Endothelial cell (in vitro differentiated cells): ENCODE results near the genes UBA3, ARL6IP5, LMOD3 and MDFIC2.

DNA sequence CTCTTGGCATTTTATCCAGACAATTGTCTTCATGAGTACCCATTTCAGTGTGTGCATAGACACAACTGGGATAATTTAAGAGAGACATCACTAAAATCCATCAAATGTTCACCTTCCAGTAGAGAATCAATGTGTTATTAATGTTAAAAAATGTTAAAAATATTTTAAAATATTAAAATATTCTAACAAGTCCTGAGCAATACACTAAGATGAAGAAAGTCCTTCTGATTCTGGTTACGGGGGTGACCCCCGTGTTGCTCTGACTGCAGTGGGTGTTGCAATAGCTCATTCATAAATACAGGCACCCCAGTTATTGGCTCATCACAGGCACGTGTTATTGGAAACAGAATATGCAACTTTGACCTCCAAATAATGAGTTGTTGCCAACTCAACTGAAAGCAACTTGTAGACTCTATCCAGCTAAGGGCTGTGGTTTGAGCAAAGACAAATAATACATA, 87.3 kb upstream of the LRIG1 start:
- PRO-cap = no peak

- PRO-cap = bidirectional peak, plus-strand start at chr3:66998330, minus-strand start at chr3:66998093
These were observed 519 bp upstream of the KBTBD8 start for GRCh38 chr3:66997368-66998208.

GRCh38 chr3:67296479-67296842, 298.4 kb downstream of the KBTBD8 start:
- PRO-cap = no peak

DNA sequence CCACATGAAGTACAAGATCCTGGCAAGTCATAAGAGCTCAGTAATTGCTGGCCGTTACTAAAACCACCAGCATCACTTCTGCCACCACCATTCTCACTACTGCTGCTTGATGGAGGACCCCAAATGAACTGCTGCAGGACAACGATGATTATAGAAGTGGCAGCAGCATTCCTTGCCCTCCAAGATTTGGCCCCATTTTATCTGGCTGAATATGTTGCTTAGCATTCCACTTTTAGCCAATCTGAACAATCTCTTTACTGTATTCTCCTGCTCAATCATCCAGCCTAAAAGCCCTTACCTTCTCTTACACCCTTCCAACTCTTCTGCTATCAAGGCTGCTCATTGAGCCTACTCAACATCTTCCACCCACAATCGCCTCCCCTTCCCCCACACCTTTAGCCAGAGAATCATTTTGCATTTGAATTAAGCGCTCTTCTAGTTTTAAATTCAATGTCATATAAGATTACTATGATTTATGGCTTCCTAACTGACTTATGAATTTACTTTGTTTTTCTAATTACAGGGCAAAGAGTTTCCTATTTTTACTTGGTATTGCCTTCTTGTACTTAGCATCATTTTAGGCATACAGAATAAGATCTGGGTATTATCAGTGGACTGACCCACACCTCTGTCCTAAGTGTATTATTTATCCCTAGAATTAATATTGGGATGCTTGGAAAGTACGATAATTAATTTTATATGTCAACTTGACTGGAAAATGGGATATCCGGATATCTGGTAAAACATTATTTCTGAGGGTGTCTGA, 229.6 kb downstream of the SUCLG2 start:
- PRO-cap = no peak

DNA sequence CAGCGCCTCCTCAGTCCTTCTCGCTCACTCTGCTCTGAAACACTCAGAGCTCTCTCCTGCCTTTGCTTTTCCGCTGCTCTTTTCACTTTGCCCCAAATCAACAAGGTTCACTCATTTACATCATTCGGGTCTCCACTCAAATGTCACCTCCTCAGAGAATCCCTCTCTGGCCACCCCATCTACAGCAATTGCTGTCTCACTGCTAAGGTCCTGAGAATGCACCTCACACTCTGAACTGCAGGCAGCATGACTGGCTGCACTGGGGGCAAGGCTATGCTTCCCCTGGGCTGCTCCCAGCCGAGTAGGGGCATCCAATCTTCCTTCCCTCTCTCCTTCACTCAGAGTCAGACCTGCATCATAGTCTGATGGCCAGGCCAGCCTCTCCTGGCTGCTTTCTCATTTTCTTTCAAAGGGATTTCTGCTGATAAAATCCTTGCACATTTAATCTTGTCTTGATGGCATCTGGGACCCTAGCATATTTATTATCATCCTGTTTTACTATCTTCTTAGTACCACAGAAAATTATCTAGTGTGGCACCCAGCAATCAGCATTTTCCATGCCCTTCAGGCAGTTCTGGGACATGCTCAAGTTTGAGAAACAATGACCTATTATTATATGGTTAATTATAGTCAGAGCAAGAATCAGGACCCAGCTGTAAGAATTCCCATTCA, 189.0 kb downstream of the SUCLG2 start:
- PRO-cap = no peak

DNA sequence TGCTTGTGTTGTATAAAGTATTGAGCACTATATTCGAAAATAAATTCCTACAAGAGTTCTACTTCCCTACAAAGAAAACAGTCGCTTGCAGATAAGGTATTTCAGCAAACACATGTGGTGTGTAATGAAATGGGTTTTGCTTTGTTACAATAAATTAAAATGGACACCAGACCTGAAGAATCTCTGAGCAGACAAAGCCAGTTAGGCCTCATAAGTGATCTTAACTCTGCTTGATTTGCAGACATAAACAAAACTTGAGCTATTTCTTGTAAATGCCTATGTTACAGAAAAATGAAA, 164.9 kb downstream of the SUCLG2 start:
- PRO-cap = no peak

DNA sequence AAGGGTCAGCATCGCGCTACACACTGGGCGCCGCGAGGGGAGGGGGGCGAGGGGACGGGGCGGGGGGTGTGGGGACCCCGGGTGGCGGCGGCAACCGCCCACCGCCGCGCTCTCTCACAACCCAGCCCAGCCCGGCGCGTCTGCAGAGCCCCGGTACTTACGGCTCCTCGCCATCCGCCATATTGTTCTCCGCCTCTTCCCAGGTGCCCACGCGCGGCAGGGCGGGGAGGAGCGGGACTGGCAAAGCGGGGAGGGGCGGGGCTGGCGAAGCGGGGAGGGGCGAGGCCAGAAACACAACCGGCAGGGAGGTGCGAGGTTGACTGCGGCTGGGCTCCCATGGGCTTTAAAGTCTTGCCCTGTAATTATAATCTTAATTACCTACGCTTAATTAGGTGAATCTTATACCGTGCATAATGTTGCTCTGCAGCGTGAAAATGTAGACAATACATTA, at the start of gene UBA3:
TSS of gene UBA3 (minus strand) at position 193 of the 451 bp plus-strand sequence.
- PRO-cap = bidirectional peak, plus-strand start at position 288 of the sequence, minus-strand start at position 191 of the sequence

DNA sequence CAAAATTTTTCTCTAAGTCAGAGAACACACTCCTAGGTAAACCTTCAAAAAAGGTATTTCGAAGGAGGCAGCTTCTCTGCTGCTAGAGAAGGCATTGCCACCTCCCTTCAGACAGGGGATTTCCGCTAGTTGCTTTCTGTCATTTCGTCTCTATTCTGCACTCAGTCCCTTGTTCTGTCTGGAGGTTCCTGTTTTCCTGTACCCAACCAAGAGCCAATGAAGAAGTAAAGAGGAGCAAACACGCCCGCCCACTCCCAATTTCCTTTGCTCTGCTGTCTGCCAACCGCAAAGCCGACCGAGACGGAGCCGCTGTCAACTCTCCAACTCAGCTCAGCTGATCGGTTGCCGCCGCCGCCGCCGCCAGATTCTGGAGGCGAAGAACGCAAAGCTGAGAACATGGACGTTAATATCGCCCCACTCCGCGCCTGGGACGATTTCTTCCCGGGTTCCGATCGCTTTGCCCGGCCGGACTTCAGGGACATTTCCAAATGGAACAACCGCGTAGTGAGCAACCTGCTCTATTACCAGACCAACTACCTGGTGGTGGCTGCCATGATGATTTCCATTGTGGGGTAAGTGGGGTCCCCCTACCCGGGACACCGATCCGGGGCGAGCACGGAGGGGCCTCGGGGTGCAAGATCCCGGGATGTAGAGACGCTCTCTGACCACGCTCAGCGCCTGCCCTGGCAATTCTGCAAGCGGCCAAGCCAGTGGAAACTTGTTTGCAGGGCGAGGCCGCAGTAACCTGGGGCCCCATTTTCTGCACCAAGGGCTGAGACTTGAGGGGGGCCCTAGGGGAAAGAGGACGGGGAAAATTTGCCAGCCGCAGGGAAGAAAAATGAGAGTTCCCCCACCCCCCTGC, at the start of gene ARL6IP5:
TSS of gene ARL6IP5 (plus strand) at position 286 of the 862 bp plus-strand sequence.
- PRO-cap = bidirectional peak, plus-strand start at position 288 of the sequence, minus-strand start at position 159 of the sequence

DNA sequence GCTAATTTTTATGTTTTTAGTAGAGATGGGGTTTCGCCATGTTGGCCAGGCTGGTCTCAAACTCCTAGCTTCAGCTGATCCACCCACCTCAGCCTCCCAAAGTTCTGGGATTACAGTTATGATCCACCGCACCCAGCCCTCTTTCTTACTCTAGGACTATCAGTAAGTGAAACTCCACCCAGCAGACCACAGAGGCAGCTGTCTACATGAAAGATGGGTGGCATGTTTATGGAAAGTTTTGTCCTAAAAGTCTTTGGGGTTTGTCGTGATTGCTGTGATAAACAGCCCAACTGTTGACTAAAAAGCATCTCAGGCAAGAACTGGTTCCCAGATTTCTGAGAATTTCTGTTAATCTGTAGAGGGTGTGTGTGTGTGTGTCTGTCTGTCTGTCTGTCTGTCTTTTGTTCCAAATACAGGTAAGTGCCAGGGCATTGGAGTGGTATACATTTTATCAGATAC, 10.9 kb downstream of the ARL6IP5 start:
- PRO-cap = no peak

GRCh38 chr3:69121944-69122936, at the start of gene LMOD3:
Gene LMOD3 (minus strand): TSS chr3:69122595.
- PRO-cap = no peak

- PRO-cap = no peak
These were observed 63.9 kb downstream of the FRMD4B start for GRCh38 chr3:69322009-69322412.

GRCh38 chr3:69364246-69364732, 21.6 kb downstream of the FRMD4B start:
- PRO-cap = no peak

DNA sequence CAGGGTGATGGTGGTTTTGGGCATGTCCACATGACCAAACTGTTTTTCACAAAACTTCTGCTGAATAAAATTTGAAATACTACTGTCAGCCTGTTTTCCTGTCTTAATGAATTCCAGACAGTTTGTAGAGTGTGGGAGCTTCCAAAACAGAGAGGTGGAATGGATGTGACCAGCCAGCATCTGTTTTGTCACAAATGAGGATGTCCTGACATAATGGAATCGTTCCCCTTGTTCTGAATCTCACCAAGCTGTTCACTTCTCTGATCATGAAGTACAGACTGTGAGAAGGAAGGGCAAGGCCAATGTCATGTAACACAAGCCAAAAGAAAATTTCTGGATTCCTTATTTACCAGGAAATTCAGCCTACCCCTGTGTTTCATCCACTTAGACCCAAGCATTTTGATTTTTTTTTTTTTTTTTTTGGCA, 11.9 kb downstream of the MITF start:
- PRO-cap = no peak

- PRO-cap = no peak
These were observed 25.3 kb downstream of the MITF start for GRCh38 chr3:69764518-69764932.

DNA sequence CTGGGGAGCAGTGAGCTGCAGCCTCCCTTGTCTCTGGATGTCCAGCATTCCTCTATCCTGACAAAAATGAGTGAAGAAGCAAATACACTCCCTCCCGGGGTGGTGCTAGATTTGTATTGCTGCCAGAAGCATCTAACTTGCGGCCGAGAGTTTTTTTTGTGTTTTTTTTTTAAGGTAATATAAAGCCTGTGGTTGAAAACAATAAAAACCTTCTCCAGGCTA, at the start of gene MDFIC2:
TSS of gene MDFIC2 (minus strand) at position 54 of the 222 bp plus-strand sequence.
- PRO-cap = no peak

- PRO-cap = no peak
These were observed 626.3 kb downstream of the FOXP1 start for GRCh38 chr3:70956890-70957929.

DNA sequence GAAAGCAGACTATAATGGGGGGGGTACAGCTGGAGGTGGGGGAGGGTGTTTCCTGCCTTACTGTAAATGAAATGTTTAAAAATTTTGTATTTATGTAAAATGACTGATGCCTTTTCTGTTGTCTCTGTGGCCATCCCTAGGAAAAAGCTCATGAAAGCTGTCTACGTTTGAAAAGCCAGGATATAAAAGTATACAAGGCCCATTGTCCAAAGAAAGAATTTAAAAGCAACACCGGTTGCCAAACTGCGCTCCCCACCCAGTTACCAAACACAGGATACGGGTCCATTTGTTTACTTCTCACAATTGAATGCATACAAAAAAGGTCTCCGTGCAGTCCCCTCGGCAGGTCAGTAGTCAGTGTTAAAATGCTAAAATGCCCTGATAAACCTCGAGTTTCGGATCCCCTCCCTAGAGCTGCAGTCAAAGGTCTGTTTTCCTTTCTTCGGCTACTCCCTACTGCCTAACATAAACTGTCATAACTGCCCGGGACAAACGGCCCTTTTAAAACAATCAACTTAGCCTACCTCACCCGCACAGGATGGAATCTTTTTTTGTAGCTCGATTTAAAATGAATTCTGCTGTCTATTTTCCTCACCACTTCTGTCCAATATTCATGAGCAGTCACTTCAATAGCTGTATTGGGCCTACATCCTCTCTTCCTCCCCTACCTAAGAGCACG, 534.6 kb downstream of the FOXP1 start:
- PRO-cap = bidirectional peak, plus-strand start at position 312 of the sequence, minus-strand start at position 262 of the sequence

DNA sequence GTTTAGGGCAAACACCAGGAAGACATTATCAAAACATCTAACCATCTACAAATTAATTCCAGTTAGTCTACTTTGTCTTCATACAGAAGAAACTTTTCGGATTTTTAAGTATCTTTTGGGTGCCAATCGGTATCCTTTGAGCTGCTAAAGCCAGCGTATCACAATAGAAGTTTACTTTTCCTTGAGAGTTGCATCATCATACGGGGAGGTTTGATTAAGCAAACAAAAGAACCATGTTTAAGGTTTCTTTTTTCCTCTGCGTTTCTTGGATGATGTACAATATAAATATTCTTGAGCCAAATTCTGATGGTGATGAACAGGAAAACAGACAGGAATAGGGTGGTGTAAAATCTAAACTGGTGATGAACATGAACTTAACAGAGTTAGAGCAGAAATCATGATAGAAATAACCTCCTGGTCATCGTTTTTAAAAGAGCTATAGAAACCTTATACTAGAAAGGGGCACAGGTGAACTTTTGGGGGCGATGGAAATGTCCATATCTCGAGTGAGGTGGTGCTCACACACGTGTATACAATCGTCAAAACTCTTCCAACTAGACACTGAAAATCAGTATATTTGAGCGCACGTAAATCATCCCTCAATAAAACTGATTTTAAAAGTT, 527.8 kb downstream of the FOXP1 start:
- PRO-cap = no peak

DNA sequence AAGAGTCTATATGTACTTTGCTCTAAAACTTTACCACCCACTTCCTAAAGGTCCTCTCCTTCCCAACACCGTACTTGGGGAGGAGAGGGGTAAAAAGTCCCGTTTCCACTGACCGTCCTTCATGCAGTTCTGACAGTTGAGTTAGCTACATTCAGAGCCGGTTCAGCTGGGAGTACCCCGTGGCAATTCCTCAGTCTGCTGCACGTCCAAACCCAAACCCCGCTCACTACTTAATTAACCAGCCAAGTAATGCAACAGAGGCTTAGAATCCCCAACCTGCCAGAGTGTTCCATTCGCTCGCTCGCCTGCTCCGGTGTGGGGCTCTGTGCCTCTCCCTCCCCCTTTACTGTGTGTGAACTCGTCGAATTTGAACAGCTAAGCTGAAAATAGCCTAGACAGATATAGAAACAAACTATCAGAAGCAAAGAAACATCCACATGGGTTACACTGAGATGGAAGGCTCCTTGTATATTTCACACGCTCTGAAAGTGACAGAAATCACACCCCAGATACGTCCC, 519.6 kb downstream of the FOXP1 start:
- PRO-cap = bidirectional peak, plus-strand start at position 292 of the sequence, minus-strand start at position 130 of the sequence

- PRO-cap = unidirectional peak, plus-strand start at chr3:71064891; bidirectional peak, plus-strand start at chr3:71065251, minus-strand start at chr3:71064922
These were observed 518.7 kb downstream of the FOXP1 start for GRCh38 chr3:71064656-71065466.